HTERT-HM (cell line): ENCODE data around the genes RCC1L and SPDYE13.

DNA sequence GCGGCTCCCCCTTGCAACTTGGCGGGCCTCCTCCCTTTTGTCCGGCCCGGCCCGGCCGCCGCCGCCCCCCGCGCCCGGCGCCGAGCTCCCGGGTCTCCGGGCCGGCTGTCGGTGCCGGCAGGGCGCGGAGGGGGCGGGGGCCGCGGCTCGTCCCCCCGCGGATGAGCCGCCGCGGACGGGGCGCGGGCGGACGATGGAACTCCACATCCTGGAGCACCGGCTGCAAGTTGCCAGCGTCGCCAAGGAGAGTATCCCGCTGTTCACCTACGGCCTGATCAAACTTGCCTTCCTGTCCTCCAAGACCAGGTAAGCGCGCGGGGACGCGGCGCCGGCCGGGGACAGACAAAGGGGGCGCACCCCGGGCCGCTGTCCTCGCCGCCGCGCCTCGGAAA lies 284 bp downstream of the CASTOR2 start:
- RRBS = no CpG with 5 or more reads among the region's 55 CpGs

DNA sequence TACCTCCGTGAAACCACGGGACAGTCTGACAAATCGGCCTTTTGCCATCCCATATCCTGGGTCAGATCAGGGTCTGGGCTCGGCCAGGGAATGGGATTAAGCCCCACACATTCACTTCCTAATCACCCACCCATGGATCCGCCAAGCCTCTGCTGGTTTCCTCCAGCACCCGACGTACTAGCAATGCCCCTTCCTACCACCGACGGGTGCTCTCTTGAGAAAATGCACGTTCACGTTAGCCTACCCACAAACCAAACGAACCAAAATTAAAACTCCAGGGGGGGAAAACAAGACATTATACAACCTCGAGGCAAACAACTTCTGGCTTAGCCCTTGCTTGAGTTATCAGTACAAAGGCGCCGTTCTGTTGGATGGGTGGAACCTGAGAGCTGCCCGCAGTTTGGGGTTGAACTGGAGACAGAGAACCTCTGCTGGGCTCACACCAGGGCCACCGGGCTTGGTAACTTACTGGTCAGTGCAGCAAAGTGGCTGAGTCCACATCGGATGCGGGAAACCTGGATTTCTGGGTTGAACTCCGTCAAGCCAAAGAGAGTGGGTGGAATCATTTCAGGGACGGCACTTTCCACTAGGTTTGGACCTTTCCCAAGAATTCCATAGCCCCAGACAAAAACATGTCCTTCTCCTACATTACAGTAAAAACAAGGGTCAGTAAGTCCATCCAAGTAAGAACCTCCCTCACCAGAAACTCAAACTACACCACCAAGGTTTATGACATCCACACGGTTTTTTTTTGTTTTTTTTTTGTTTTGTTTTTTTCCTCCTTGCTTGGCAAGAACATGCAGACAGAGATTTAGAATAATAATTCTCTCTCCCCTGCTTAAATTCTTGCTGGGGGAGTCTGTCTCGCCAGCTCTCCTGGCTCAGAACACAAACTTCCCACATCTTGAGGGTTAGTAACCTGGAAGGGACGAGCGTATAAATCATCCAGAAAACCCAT lies 17.9 kb downstream of the RCC1L start:
- RRBS = no CpG with 5 or more reads among the region's 25 CpGs

- RRBS = no CpG with 5 or more reads among the region's 5 CpGs
These were observed 17.1 kb downstream of the RCC1L start for GRCh38 chr7:75056530-75056891.

DNA sequence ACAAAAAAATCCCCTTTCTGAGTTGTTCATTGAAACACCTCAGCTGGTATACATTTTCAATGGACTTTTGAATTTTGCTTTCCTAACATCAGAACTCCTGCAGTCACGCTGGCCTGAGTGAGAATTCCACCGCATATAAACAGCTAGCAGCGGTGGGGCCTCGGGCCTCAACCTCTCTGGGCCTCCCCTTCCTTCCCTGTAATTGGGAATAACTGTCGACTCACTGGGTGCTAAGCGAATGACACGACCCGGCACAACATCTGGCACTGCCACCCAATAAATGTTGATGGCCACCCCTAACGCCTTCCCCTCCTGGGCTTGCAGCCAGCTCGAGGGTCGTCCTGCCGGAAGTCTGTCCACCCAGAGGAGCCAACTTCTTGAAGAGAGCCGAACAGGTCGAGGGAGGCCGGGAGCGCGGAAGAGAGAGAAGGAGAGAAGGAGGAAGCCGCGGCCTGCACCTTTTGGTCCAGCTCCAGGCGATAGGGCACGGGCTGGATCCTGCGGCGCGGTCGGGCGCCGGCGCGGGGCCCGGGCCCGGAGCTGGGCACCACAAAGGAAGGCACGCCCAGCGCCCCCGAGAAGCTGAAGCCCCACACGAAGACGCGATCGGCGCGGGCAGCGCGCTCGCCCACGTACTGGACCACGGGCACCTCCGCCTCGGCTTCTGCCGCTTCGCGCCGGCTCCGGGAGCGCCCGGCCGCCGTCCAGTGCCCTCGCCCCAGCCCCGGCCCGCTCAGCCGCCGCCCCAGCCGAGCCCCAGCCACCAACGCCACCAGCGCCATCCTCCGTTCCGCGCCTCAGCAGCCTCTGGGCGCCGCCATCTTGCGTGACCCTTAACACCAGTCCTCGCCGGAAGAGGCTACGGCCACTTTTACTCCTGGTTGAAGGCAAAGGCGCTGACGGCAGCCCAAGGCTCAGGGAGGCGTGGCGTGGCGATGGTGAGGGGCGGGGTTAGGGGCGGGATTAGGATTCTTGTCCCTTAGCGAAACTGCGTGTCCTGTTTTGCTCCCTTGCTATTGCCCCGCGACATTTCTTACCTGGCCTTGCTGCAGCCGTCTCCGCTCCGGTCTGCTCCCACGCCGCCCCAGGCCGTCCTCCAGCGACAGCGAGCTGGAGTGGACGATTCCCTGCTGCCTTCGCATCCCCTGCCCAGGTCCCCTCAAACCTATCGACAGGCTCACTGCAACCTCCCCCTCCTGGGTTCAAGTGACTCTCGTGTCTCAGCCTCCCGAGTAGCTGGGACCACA lies at the start of gene RCC1L:
TSS of gene RCC1L (minus strand) at position 847 of the 1,247 bp plus-strand sequence.
- RRBS = 1% methylated on average over 22 of the region's 97 CpGs

GRCh38 chr7:75237398-75237906 lies 43.1 kb upstream of the SPDYE13 start:
- RRBS = no CpG with 5 or more reads among the region's 74 CpGs

DNA sequence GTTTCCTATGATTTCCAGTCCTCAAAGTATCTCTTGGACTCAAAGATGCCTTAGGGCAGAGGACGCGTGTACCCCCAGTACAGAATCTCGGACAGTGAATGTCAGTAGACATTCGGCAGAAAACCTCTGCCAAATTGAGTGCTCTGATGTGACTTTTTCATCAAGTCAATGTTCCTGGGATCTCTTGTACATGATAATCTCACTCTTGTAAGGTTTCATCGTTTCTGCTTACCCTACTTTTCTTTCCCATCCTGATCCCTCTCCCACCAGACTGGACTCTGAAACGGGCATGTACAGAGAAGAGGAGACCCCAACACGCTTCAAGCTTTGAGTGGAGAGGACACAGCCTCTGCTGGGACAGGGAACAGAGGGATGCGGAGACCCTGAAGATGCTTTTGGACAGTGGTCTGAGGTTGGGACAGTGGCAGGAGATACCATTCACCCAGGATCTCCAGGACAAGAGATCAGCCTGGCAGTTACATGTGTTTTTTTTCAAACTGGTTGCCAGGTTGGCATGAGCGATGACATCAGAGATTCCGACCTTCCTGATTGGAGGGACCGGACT lies at the start of gene SPDYE13:
TSS of gene SPDYE13 (plus strand) at position 271 of the 565 bp plus-strand sequence.
- RRBS = no CpG with 5 or more reads among the region's 11 CpGs

DNA sequence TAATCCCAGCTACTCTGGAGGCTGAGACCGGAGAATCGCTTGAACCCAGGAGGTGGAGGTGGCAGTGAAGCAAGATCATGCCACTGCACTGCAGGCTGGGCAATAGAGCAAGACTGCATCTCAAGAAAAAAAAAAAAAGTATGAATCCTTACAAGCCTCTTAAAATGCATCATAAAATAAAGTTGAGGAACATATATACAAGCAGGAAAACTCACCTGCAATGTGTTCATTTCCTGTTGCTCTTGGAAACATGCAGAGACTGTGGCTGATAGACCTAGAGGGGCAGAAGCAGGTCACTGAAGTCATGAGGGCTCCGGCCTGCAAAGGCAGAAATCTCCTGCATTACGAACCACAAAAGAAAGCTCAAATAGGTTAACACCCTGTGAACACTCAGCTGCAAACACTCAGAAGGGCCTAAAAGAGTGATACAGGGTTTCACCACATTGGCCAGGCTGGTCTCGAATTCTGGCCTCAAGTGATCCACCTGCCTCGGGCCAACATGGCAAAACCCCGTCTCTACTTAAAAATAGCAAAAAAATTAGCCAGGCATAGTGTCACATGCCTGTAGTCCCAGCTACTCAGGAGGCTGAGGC lies 33.7 kb downstream of the SPDYE5 start:
- RRBS = no CpG with 5 or more reads among the region's 7 CpGs

GRCh38 chr7:75553315-75553635 lies 61.2 kb downstream of the SPDYE5 start:
- RRBS = no CpG with 5 or more reads among the region's 7 CpGs

GRCh38 chr7:75638327-75639003 lies 100.3 kb downstream of the HIP1 start:
- RRBS = 4% methylated on average over 20 of the region's 39 CpGs

- RRBS = 5% methylated on average over 27 of the region's 71 CpGs
These were observed 99.6 kb downstream of the HIP1 start for GRCh38 chr7:75639004-75639710.

DNA sequence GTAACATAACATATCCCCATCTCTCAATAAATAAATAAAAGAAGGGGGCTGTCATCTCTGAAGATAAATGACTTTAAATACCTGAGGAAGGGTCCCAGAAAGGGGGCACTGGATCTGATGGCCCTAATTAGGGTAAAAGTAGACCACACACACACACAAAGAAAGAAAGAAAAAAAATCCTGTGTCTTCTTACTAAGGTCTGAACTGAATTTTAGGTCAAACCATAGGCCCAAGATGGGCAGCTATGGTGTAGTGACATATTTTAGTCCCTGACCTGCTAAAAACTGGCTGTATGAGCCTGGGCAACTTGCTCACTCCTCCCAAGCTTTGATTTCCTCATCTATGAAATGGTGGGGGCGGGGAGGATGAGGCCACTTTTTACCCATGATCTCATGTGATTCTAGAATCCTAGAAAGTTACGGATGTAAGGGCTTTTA lies 6.0 kb upstream of the CCL24 start:
- RRBS = no CpG with 5 or more reads among the region's 2 CpGs

DNA sequence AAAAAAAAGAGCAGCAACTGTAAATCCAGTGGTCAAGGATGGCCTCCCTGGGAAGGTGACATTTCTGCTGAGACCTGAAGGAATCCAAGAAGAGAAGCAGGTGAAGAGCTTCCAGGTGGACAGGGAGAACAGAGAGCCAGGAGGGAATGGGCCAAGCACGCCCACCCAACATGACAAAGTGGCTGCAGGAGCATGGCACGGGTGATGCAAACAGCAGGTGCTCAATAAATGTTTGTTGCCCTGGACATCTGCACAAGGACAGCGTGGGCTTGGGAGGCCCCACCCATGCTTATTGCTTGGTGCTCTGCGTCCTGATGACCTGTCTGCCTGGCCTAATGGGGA lies 12.9 kb downstream of the RHBDD2 start:
- RRBS = no CpG with 5 or more reads among the region's 4 CpGs

- RRBS = no CpG with 5 or more reads among the region's 3 CpGs
These were observed 1.5 kb downstream of the POR start for GRCh38 chr7:75916510-75916758.

GRCh38 chr7:75986208-75987495 lies 7.7 kb downstream of the TMEM120A start:
- RRBS = 90% methylated on average over 4 of the region's 37 CpGs

GRCh38 chr7:75990909-75991547 lies 3.4 kb downstream of the TMEM120A start:
- RRBS = no CpG with 5 or more reads among the region's 16 CpGs

DNA sequence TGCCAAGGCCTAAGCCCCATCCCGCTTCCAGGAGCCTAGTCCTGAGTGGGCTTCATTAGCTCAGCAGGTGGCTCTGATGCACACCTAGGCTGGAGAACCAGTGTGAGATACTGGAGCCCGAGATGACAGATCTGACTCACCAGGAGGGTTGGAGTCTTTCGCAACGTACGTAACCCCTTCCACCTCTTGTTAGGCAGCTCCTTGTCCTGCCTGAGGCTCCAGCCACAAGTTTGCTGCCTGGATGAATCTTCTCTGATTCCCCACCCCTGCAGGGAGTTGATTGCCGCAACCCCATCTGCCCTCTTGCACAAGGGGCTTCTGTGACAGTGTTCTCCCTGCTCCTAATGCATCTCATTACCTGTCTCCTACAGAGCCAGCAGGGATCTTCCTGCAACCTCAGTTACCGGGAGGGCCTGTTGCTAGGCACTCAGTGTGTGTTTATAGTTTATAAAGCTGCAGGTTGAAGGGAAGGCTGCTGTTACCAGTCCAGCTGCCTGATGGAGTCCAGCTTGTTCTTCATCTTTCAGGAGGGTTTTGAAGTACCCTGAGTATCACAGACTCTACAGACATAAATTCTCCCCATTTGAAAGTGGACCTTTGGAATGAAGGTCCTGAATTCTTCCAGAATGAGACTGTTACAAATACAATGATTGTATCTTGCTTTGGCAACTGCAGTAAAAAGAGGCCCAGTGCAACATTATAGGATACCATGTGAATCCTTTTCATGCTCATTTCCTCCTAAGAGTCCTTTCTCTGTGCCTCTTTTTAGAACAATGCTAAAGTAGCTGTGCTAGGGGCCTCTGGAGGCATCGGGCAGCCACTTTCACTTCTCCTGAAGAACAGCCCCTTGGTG lies 6.4 kb downstream of the MDH2 start:
- RRBS = no CpG with 5 or more reads among the region's 8 CpGs

DNA sequence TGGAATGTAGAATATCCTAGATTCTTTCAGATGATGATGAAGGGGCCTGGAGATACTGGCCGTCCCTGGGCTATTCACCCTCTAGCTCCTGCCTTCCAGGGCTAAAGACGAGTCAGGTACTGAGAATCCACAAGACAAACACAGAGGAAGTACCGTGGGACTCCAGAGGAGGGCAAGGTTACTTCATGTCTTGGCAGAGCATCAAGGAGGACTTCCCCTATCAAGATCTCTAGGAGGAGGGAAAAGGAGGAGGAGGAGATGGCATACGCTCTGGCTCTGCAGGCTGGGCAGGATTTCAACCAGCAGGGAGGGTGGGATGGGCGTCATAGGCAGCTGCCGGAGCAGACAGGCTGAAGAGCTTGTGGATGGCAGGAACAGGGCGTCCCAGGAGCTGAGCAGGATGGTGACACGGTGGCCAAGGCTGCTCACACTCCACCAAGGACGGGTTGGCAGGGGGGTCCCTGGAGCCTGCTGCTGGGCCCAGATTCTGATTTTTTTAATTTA lies 21.3 kb downstream of the MDH2 start:
- RRBS = no CpG with 5 or more reads among the region's 9 CpGs

- RRBS = 34% methylated on average over 2 of the region's 20 CpGs
These were observed 23.4 kb downstream of the MDH2 start for GRCh38 chr7:76071259-76071819.

DNA sequence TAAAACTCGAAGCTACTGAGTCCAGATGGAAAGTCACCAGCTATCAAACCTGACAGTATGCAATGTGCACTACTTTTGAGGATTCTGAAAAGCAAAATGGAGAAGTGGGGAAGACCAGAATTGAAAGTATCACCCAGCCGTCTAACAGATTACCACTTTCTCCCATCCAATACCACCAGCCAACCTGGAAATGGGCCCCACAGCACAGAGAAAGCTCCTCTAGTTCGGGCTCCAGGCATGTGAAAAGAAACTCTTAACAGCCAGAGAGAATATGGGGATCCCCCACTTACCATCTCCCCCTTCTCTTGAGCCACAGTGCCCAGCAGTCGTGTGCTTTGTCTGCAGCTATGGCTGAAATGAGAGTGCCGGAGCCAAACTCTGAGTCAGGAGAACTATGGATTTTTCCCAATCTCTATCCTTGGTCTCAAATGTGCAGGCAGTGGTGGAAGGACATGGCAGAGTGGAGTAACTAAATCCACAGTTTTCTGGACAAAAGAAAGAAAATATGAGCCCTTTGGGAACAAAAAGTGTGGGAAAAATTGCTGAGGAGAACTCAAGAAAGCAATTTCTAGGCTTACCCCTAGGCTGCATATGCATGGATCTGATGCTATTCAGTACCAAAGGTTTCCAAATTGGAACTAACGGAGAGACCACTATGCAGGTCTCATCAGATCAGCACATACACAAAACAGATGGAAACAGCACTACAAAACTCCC lies 67.6 kb upstream of the SRRM3 start:
- RRBS = no CpG with 5 or more reads among the region's 6 CpGs

GRCh38 chr7:76150193-76150797 lies 51.4 kb upstream of the SRRM3 start:
- RRBS = 24% methylated on average over 10 of the region's 40 CpGs